Measurements from ENCODE around the gene SLC25A15.

- RRBS = no CpG with 5 or more reads among the region's 2 CpGs
These were observed 61.5 kb downstream of the DCLK1 start for GRCh38 chr13:36069666-36070098.

GRCh38 chr13:37934843-37935088 is 65.2 kb upstream of the TRPC4 start:
- RRBS = no CpG with 5 or more reads among the region's 5 CpGs

GRCh38 chr13:38814447-38814646 is 127.5 kb downstream of the FREM2 start:
- RRBS = no CpG with 5 or more reads among the region's 1 CpG

- RRBS = no CpG with 5 or more reads among the region's 1 CpG
These were observed 1.9 kb downstream of the NHLRC3 start for GRCh38 chr13:39040268-39040530.

DNA sequence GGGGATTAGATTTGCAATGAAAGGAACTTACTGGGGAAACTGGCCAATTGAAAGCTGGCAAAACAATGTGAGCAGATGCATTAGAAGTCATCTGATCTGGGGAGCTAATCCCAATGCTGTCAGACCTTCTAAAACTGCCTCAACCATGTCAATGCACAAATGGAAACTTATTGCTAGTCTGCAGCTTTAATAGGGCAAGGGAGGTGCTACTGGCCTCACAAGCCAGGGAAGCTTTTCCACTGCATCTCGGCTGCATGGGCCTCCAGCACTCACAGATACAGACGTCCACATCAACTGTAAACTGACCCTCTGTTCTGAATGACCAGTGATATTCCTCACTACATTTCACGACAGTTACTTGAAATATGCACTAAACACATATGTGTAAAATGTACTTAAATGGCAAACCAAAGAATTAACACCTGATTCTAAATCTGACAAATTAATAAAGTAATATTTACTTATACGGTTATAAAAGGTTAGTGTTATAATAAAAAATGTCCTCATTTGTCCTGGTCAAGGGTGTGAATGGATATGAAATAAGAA is 154.0 kb downstream of the LHFPL6 start:
- RRBS = no CpG with 5 or more reads among the region's 4 CpGs

DNA sequence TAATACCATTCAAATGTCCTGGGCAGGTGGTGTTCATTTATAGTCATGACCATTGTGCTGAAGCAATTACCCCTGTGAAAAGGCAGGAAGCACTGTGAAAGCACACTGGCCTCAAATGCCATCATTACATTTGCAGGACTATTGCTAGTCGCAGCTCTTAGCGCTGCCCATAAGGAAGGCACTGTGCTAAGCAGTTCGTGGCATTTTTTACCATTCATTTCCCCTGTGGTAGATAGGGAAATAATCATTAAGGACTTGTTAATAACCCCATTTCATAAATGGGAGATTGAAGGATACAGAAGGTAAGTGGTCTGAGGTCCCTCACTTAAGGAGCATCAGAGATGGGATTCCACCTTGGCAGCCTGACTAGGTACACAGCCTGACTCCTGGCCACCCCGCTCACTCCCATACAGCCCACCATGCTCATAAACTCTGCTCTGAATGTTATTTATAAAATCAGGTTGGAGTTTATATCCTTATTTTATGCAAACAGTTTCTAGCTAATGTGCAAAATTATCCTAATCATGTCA is 108.8 kb downstream of the LHFPL6 start:
- RRBS = no CpG with 5 or more reads among the region's 4 CpGs

DNA sequence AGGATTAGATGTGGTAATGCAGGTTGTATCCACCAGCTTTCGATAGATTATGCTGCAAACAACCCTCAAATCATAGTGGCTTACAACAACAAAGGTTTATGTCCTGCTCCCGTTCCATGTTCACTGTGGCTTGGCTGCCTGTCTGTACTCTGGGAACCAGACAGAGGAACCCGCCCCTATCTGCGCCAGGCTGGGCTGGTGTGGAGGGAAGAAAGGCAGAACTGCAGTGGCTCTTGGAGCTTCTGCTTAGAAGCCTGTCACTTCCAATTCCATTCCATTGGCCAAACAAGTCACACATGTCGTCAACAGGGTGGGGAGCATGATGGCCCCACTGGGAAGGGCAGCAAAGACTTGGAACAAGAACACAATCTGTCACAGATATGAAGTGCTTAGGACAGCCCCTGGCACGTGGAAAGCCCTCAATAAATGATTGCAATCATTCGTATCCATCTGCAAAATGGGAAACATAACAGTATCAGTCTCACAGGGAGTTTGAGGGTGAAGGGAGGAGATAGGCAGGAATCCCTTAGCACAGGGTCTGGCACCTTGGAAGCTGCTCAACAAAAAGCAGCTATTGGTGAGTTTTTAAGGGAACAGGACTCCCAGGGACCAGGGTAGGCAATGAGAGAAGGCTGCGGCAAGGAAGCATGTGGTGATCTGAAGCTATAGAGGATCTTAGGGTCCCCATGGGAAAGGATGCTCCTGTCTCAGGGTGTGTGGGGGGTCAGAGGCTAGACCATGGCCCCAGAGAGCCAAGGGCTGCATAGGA is 290.6 kb downstream of the FOXO1 start:
- RRBS = no CpG with 5 or more reads among the region's 8 CpGs

- RRBS = no CpG with 5 or more reads among the region's 5 CpGs
These were observed 162.4 kb downstream of the FOXO1 start for GRCh38 chr13:40503801-40504609.

GRCh38 chr13:40536636-40537273 is 129.7 kb downstream of the FOXO1 start:
- RRBS = no CpG with 5 or more reads among the region's 7 CpGs

DNA sequence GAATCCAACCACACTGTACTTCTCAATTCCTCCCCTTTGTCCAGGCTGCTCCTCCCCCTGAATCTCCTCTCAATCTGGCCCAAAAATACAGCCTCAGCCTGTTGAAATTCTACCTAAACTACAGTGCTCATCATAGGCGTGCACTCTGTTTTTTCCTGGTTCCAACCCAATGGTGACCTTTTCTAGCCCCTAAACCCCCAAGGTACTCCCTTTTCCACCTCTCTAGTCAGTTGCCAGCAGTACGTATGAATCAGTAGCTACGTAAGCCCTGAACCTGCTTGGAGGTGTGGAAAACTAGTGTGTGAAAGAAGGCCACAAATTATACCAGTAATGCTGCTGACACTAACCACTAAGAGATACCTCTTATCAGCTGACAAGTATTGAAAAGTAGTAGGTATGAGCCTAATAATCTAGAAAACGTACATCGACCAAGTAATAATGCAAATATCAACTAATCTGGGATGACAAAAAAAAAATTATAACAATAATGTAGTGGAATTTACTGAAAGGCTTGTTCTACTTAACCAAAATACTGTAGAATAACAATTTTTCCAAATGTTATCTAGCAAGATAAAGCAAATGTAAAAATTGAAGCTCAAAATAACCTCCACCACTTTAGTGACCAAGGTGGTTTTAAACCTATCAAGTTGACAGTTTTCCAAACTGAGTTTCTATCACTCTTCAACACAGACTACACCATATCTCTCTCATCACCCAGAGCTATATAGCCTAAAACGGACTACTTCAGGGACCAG is 60.7 kb downstream of the FOXO1 start:
- RRBS = no CpG with 5 or more reads among the region's 6 CpGs

DNA sequence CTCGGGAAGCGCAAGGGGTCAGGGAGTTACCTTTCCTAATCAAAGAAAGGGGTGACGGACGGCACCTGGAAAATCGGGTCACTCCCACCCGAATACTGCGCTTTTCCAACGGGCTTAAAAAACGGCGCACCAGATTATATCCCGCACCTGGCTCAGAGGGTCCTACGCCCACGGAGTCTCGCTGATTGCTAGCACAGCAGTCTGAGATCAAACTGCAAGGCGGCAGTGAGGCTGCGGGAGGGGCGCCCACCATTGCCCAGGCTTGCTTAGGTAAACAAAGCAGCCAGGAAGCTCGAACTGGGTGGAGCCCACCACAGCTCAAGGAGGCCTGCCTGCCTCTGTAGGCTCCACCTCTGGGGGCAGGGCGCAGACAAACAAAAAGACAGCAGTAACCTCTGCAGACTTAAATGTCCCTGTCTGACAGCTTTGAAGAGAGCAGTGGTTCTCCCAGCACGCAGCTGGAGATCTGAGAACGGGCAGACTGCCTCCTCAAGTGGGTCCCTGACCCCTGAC is 35.8 kb downstream of the MRPS31 start:
- RRBS = no CpG with 5 or more reads among the region's 21 CpGs

GRCh38 chr13:40789103-40790476 is at the start of gene SLC25A15:
SLC25A15 (plus strand) TSS chr13:40789611.
- RRBS = 2% methylated on average over 44 of the region's 112 CpGs

DNA sequence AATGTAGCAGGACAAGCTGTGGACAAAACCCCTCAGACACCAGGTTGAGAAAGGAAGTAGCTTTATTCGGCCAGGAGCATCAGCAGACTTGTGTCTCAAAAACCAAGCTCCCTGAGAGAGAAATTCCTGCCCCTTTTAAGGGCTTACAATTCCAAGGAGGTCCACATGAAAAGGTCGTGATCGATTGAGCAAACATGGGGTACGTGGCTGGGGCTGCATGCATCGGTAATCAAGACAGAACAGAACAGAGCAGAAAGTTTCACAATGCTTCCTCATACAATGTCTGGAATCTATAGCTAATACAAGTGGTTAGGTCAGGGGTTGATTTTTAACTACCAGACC is 91.4 kb downstream of the SLC25A15 start:
- RRBS = no CpG with 5 or more reads among the region's 5 CpGs

DNA sequence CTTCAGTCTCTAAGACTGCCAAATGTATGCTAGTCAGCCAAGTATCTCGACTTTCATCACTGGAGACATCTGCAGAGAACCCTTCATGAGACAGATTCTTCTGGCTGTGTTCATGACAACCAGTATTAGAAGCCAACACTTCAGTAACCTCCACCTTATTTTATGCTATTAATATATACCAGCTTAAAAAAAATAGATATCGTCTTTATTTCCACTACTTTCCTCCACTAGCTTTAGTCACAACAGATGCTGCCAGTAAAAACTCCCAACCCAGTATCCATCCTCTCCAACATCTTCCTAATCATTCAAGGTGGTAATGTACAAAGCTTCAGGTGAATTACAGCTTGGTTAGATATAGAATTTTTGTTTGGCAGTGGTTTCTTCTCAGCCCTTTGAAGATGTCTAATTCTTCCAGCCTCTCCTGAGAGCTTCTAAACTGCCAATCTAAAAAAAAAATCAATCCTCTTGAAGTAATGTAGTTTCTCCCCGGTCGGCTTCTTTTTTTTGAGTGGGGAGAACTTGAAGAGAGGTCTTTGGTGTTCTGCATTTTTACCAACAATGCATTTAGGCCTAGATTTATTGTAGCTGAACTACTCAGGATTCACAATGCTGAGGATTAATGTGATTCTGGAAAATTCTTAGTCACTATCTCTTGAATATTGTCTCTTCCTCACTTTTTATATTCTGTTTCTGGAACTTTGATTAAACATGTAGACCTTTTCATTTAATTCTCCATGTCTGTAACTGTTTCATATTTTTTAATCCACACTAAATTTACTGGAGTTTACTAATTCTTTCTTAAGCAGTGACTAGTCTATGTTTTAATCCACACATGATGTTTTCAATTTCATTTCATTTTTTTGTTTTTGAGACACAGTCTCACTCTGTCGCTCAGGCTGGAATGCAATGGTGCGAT is 73.9 kb downstream of the ELF1 start:
- RRBS = no CpG with 5 or more reads among the region's 6 CpGs

DNA sequence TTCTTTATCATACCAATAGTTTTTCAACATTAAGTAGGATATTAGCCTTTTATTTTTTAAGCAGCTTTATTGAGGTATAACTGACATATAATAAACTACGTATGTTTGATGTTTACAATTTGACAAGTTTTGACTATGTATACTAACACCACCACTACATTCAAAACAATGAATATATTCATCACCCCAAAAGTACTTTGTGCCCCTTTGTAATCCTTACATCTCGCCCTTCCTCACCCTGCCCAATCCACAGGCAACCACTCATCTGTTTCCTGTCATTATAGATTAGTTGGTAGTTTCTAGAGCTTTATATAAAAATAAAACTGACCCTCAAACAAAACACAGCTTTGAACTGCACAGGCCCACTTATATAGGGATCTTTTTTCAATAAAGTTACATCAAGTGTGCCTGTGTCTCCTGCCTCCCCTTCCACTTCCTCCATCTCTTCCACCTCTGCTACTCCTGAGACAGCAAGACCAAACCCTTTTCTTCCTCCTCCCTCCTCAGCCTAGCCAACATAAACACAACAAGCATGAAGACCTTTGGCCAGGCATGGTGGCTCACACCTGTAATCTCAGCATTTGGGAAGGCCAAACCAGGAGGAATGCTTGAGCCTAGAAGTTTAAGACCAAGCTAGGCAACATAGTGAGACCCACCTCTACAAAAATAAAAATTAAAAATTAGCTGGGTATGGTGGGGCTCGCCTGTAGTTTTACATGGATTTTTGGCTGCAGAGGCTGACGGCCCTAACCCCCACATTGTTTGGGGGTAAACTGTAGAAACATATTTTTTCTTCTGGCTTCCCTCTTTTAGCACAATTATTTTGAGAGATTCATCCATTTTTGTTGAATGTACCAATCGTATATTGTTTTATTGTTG is 72.7 kb downstream of the ELF1 start:
- RRBS = no CpG with 5 or more reads among the region's 5 CpGs

GRCh38 chr13:40952511-40953053 is 66.5 kb downstream of the ELF1 start:
- RRBS = no CpG with 5 or more reads among the region's 2 CpGs

DNA sequence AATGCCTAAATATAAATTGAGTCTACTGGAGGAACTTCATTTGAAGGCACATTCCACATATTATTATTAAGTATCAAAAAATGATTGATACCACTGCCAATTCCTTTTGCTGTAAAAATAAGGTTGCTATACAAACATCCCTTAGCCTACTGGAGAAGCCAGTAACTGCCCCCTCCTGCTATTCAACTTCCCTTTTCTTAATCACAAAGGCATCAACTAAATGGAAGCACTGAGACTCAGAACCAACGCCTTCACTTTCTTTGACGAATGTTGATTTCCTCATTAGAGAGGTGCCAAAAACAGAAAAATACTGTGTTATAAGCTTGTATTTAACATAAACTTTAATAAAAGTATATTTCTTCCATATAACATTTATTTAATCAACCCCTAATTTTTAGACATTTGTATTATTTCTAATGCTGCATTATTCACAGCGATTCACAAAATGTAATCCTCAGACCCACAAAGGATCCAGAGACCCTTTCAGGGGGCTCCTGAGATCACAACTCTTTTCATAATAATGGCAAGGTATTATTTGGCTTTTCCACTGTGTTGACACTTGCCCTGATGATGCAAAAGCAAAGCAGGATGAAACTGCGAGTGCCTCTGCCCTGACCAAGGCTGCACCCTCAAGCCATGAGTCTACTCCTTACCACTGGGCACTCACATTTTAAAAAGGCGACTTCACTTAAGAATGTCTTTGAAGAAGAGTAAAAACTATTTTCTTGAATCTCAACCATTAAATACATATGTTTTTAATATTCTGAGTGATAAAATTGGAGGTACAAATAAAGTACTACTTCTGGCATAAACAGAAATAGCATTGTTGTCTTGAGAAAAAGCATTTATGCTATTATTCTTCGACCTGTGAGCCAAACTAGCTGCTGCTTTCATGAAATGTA is 11.5 kb downstream of the ELF1 start:
- RRBS = no CpG with 5 or more reads among the region's 6 CpGs

- RRBS = no CpG with 5 or more reads among the region's 8 CpGs
These were observed 16.4 kb downstream of the KBTBD7 start for GRCh38 chr13:41177901-41178534.

DNA sequence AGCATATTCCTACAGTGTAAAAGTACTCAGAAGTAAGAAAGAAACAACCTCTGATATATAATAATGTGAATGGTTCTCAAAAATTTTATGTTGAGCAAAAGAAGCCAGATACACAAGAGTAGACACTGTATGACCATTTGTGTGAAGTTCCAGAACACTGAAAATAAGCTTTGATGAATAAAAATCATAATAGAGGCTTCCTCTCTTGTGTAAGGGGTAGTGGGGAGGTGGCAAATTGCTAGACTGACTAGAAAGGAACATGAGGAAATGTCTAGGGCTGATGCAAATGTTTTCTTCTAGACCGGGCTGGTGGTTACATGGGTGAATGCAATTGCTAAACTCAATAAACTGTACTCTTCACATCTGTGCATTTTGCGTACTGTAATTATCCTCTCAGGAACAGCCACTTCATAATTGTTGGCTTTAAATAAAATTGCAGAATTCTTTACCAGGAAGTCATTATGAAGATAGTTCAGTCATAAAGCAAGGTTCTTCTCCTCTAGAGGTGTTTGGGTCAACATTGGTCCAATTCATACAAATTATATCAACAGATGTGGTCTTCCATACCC is 5.1 kb upstream of the KBTBD7 start:
- RRBS = no CpG with 5 or more reads among the region's 2 CpGs

DNA sequence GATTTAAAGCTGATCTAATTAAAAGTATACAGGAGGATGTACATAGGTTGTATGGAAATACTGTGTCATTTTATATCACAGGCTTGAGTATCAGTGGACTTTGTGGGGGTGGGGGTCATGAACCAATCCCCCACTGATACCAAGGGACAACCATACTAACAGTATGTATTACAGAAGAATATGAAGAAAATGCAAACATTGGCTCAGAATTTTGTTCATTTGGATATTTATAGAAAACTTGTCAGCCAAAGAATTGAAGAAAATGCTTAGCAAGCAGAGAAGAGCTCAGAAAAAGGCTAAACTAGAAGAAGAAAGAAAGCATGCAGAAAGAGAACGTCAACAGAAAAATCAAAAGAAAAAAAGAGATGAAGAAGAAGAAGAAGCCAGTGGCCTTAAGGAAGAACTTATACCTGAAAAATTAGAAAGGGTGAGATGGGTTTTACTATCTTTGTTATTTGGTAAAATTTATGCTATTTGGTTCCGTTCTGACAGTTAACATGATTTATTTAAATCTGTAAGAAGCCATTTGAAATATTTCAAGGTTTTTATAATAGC is 57.9 kb downstream of the NAA16 start:
- RRBS = no CpG with 5 or more reads among the region's 2 CpGs